SJCRH30 (cell line): ENCODE data around the genes NOL9, VAMP3 and PER3.

- RAMPAGE, long total RNA, result no peak
Measured at GRCh38 chr1:6546152-6546842, 8.0 kb downstream of the NOL9 start.

DNA sequence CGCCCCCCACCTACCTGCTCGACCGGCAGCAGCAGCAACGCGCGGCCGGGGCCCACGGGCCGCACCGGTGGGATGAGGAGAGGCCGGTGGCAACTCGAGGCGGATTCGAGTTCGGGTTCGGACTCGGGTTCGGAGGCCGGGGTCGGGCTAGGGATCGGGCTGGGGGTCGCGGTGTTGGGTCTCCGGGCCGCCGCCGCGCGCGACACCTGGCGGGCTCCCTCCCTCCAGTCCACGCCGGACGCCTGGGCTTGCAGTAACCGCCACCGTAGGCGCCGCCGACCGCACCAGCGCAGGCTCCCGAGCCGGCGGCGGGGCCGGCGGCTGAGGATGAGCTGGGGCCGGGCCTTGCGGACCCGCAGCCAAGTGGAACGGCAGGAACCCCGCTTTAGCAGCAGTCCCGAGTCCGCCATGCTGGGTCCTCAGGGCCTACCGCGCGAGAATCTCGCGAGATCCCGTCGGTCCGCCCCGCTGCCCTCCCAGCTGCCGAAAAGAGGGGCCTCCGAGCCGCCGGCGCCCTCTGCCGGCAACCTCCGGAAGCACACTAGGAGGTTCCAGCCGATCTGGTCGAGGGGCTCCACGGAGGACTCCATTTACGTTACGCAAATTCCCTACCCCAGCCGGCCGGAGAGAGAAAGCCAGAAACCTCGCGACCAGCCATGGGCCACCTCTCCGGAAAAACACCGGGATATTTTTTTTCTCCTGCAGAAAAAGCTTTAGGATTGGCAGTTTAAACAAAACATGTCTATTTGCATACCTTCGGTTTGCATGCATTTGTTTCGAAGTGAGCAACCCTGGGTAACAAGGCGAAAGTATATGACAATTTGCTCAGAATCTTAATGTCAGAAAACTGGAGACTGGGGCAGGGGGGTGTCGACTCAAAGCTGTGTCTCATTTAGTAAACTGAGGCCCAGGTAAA lies at the start of gene NOL9:
NOL9 (minus strand) TSS at position 421 of the 916 bp plus-strand sequence.
- RAMPAGE, long total RNA, result no peak

- RAMPAGE, long total RNA, result no peak
Measured at GRCh38 chr1:6586755-6587261, 7.0 kb downstream of the ZBTB48 start.

DNA sequence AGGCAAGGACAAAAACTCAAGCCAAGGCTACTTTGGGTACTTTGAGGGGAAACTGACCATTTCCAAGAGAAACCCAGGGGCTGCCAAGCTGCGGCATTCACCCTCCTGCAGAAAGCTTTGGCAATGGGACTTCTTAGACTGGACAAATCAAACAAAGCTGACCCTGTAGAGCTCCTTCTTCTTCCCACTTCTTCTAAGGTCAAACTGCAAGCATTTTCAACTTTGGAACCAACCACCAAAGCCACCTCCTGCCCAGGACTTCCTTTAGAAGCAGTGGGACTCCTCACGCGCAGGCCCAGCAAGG lies 10.4 kb downstream of the KLHL21 start:
- RAMPAGE, long total RNA, result no peak

DNA sequence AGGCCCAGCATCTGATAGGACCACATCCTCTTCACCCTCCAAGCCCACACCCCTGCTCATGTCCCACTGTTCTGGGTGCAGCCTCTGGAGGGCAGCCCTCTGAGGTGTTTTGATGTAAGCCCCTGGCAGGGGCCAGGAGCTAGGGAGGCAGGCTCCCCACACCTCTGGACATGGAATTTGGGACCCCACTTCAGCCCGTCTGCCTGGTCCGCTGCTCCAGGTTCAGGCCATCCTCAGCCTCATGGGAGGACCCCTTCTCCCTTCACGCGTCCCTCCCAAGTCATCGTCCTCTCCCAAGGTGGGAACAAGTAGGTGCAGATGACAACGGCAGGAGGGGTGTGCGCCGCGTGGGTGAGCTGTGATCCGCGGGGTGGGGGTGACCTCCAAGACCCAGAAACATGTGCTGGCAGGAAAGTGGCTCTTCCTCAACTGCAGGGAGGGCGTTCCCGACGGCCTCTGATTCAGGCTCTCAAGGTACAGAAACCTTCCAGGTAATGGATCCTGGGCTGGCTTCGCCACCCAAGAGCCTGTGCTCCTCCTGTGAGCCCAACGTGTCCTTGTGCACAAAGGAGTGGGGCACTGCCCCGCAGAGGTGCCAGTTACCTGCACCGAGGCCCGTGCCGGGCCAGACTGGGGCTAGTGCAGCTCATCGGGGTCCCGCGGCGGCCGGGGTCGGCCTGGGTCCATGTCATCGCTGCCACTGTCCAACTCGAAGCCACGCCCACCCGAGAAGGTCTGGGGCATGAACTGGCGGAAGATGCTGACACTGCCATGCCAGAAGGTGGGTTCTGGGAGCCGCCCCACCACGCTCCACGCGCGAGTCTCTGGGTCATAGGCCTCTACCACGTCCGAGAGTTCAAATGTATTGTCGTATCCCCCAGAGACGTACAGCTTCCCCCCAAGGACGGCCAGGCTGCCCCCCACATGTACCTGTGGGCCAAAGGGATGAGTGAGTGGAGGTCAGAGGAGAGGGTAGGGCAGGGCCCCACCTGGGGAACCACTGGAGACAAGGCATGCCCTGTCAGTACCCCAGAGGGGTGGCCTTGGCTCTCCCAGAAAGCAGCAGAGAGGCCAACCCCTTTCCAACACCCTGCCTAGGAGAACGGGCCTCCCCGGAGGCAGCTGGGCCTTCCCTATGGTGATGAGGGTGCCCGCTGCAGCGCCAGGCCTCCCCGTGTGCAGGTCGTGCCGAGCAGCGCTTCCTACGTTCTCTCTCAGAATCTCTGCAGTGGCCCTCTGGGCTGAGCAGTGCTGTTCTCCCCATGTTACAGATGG lies 9.5 kb downstream of the KLHL21 start:
- RAMPAGE, long total RNA, result no peak

DNA sequence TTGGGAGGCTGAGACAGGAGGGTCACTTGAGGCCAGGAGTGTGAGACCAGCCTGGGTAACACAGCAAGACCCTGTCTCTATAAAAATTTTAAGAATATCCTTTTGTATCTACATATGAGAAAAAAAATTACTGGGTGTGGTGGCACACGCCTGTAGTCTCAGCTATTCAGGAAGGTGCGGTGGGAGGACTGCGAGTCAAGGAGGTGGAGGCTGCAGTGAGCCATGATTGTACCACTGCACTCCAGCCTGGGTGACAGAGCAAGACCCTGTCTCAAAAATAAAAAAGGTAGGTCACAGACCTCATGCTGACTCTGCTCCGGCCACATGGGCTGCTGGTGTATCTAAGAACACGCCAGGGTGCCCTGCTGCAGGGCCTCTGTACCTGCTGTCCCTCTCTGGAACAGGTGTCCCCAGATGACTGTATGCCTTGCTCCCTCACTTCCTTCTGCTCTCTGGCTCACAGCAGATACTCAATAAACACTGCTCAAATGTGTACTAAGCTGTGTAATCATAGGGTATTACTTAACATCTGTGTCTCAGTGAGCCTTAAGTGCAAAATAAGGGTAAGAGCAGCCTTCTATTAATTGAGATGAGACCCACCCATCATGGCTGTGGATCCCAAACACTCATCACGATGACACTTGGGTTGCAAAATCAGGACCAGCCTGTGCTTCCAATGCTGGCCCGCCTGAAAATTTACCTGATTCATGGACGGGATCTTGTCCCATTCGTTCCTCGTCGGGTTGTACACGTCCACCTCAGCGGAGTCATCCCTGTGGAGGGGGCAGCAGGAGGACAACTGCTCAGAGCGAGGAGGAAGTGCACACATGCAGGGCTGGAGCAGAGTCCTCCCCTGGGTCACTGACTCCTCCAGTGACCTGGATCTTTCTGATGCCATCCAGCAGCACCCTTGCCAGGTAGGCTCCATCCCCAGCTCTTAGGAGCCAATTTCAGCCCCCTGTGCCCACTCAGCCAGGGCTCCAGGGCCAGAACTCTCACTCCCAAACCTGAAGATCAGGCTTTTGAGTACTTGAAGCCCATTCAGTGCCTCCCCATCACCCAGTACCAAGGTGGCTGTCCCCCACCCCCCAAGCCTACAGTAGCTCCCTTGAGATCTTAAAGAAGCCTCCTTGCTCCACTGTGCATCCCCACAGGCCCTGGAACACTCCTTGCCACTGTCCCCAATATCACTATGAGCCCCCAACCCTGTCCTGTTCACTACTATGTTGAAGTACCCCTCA lies 7.5 kb downstream of the KLHL21 start:
- RAMPAGE, long total RNA, result no peak

GRCh38 chr1:6602947-6603175 lies 192 bp upstream of the KLHL21 start:
- RAMPAGE, long total RNA, result start-site peak on the plus strand at chr1:6603097-6603132, 12 and 5 reads in 2 replicates

DNA sequence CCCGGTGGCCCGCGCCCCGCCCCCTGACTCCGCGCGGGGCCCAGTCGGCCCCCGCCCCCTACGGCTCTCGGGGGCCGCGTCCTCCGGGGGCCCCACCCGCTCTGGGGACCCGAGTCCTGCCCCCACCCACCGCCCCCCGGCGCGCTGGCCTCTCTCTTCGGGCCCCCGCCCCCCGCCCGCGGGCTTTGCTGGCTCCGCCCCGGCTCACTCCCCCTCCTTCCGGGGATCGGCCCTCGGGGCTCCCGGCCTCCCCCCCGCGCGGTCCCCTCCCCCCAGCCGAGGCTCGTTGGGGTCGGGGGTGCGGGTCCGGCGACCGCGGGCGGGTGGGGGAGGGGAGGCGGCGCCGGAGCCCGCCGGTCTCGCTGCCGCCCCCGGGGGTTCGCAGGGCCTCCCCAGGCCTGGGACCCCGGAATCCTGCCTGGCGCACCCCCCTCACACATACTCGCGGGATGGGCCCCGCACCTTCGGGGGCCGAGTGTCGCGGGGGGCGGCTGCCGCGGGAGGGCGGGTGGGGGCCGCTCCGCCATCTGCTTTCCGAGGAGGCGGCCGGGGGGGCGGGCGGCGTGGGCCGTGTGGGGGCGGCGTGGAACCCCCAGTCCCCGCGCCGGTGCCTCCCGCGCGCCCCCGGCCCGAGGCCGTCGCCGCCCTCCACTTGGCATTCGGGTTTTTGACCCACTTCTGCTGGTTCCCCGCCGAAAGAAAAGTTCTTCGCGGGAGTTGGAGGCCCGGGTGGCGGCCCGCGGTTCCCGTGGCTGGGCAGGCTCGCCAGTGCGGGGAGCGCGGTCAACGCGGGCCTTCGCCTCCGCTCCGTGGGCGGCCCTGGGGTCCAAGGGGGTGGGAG lies 1.3 kb downstream of the PHF13 start:
- RAMPAGE, long total RNA, result no peak

GRCh38 chr1:6807774-6808230 lies 22.5 kb downstream of the CAMTA1 start:
- RAMPAGE, long total RNA, result no peak

GRCh38 chr1:6841077-6841891 lies 56.0 kb downstream of the CAMTA1 start:
- RAMPAGE, long total RNA, result no peak

DNA sequence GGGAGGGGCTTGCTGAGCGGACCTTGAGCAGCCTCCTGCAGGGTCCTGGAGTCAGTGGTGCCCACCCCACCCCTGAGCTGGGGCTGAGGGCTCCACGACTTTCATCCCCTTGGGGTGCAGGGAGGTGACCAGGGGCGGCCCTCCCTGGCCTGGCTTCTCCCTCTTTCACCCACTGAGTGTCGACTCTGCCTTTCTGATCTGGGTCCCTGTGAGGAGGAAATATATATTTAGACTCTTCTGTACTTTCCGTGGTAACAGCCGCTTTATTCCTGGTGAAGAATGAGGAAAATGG lies 139.1 kb downstream of the CAMTA1 start:
- RAMPAGE, long total RNA, result no peak

DNA sequence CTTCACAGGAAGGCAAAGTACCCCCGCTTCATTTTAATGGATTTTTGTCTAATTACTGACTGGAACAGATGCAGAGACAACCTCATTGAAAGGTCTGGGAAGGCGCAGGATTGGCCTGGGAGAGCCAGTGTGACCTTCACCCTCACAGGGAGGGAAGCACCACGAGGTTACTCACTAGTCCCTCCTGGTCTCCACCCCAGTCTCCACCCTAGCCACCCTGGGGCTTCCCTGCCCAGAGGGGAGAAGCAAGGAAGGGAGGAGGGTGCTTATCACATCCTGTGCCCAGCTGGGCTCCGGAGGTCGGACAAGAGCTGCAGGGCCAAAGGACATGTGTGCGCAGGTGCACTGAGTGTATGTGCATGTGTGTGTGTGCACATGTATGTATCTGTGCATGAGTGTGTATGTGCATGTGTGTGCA lies 220.1 kb upstream of the VAMP3 start:
- RAMPAGE, long total RNA, result no peak

DNA sequence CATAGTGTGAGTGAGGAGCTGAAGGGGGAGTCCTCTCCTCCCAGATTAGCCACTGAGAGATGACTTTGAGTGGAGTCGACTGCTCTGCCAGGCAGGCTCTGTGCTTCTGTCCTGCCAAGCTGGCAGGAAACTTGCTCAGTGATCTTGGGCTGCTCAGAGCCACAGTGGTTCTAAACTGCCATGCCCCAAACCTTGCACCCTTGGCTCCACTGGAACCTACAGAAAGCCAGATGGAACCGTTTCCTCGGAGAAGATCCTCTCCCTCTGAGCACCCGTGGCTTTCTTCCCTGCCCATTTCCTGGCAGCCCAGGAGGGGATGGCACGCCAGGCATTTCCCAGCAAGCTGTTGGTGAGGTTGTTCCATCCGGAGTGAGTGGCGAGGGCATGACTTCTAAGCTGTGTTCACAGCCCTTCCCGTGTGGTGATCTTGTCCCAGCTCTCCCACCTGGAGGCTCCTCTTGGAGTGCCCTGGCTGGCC lies 126.0 kb upstream of the VAMP3 start:
- RAMPAGE, long total RNA, result no peak

GRCh38 chr1:7669487-7670475 lies 101.3 kb upstream of the VAMP3 start:
- RAMPAGE, long total RNA, result no peak

- RAMPAGE, long total RNA, result no peak
Measured at GRCh38 chr1:7771048-7772160, at the start of gene VAMP3. VAMP3 (plus strand) TSS chr1:7771296.

GRCh38 chr1:7783911-7784993 lies at the start of gene PER3:
PER3 (plus strand) TSS chr1:7784291.
- RAMPAGE, long total RNA, result no peak

DNA sequence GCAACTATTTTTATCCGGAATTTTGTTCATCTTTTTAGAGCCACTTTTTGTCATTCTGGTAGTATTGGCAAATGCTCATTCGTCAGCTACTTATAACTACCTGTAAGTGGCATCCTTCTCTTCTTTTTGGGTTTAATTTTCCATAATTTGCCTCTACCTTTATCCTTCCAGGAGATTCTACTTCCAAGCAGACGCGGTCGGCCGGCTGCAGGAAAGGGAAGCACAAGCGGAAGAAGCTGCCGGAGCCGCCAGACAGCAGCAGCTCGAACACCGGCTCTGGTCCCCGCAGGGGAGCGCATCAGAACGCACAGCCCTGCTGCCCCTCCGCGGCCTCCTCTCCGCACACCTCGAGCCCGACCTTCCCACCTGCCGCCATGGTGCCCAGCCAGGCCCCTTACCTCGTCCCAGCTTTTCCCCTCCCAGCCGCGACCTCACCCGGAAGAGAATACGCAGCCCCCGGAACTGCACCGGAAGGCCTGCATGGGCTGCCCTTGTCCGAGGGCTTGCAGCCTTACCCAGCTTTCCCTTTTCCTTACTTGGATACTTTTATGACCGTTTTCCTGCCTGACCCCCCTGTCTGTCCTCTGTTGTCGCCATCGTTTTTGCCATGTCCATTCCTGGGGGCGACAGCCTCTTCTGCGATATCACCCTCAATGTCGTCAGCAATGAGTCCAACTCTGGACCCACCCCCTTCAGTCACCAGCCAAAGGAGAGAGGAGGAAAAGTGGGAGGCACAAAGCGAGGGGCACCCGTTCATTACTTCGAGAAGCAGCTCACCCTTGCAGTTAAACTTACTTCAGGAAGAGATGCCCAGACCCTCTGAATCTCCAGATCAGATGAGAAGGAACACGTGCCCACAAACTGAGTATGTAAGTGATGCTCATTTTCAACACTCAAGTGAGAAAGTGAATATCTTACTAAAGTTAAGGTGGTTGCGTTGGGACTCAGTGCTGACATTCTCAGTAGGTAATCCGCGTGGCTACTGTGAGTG lies 25.6 kb downstream of the UTS2 start:
- RAMPAGE, long total RNA, result no peak

GRCh38 chr1:7938128-7938523 lies 2.5 kb downstream of the TNFRSF9 start:
- RAMPAGE, long total RNA, result no peak

DNA sequence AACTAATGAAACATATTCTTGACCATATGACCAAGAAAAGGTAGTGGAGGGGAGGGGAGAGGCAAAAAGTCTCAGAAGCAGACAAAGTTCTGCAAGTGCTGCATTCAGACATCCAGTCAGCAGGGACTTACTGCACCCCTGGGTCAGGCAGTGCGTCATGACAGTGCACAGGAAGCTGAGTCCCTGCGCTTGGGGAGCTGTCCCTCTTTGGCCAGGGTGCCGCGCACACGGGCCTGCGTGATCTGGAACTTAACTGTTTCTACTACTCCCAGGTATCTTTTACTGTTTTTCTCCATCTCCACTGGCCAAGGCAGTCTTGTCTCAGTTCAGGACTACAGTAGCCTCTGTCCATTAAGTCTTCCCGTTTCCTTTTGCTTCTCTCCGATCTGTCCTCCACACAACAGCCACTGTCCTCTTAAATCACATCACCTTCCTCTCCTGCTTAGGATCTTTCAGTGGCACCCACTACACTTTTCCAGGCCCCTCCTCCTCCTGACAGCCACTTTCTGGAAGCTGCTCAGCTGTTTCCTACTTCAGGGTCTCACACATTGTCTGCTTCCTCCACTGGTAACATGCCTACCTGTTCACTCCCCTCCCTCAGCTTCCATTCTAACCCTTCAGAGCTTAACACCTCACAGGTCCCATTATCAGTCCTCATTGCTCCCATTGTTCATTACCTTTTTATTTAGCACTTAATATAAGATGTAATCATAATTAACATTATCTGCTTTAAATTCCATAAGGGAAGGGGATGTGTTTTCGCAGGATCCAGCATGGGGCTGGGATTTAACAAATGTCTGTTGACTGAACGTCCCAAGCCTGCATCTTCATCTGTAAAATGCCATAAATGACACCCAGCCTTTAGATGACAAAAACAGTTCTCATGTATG lies 15.9 kb downstream of the ERRFI1 start:
- RAMPAGE, long total RNA, result no peak

- RAMPAGE, long total RNA, result no peak
Measured at GRCh38 chr1:8075492-8076040, 49.5 kb upstream of the ERRFI1 start.